HGPS cell (cell line): ENCODE results near the gene NPFFR2.

- RRBS: no CpG with 5 or more reads among the region's 3 CpGs
Measured at GRCh38 chr4:70982456-70983203, 10.8 kb upstream of the DCK start.

GRCh38 chr4:71186326-71186977 is 607 bp upstream of the SLC4A4 start:
- RRBS: under 1% methylated on average over 25 of the region's 56 CpGs

DNA sequence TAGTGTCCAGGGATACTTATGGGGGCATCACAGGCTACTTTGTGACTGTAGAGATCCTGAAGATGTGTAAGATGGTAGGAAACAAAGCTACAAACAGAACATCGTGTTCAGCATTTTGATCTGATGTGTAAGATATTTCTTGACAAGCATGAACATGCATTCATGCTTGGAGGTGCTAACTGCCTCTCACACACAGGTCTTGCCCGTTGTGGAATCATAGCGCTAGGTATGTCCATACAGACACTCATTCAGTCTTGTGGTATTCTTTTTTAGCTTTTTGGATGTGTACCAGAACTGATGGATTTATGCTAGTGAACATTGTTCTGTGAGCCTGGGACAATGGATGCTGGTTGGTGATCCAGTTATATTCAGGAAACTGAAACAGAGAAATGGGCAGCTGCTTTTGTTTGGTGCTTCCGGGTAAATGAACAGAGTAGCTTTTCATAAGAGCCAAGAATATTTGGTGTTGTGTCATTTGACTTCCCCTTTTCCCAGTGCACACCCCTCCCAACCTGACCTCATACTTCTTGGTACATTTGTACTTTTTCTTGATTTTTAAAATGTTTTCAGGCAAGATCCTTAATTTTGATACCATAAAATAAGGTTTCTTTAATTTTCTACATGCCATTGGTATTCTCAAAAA is 72.8 kb downstream of the SLC4A4 start:
- RRBS: no CpG with 5 or more reads among the region's 4 CpGs

DNA sequence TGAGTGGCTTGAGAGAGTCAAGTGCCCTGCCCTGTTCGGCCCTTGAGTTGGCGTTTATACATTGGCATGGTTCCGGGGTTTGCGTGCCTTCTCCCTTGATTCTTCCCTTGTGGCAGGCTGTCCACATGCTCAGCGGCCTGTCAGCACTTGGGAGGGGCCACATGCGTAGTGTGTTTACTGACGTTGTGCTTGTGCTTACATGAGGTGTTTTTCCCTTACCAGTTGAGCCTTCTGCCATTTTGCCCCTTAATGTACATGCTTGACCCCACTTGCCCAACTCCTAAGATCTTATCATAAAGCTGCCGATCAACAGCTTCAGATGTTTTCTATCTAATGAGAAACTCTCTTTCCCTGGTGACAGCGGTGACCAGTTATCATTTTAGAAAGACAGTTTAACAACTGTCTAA is 49.4 kb upstream of the GC start:
- RRBS: no CpG with 5 or more reads among the region's 9 CpGs

DNA sequence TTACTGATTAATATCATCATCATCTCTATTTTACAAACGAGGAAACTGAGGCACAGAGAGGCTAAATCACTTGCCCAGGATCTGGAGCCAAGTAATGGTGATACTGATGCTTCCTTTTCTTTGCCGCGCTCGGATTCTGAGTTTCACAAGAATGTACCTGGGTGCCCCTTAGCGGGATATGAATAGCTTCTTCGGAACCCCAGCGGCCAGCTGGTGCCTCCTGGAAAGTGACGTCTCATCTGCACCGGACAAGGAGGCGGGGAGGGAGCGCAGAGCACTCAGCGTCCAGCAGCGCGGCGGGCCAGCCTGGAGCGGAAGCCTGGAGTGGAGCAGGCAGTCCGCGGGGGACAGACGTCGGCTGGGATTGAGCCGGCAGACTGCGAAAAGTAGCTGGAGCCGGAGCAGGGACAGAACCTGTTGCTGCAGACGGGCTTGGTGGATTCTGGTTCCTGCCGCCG is at the start of gene NPFFR2:
NPFFR2 (plus strand) TSS at position 277 of the 458 bp plus-strand sequence.
- RRBS: 5% methylated on average over 7 of the region's 26 CpGs

DNA sequence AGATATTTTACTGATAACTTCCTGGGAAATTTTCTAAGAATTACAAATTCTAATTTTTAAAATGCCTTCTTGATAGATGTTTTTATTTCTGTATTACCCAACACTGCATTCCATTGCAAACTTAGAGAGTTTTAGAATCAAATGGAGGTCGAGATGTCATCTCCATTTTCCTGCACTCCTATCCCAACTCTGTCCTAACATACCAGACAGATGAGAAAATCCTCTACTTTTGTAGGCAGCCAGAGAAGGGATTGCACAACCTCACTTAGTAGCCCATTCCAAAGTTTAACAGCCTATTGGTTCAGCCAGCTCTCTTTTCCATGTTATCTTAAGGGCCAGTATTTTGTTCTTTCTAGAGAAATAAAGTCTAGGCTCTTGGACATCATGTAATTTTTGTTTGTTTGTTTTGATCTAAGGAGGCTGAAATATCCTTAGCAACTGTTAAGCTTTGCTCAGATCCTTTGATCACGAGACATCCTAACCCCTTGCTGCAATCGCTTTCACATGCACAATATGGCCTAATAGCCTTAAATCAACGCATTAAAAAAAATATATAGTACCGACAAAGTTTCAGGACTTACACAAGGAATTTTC is 173.0 kb downstream of the COX18 start:
- RRBS: no CpG with 5 or more reads among the region's 5 CpGs

DNA sequence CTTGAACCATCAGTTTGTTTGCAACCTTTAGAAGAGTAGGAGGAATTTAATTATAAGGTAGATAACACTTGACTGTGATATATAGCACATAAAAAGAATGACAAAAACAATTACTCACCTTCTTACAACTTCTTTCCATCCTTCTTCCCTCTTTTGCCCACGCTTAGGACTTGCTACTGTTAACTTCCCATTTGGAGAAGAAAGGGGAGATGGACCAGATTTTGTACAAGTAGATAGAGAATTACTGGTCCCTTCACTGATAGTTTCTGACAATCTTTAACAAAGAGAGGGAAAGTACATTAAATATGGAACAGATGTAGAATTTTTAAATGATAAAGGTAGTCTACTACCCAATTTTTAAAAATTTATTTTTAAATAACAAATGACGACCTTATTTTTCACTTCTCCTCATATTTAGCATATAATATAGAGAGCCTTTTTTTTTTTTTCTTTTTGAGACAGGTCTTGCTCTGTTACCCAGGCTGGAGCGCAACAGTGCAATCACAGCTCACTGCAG is 27.5 kb upstream of the COX18 start:
- RRBS: no CpG with 5 or more reads among the region's 3 CpGs

DNA sequence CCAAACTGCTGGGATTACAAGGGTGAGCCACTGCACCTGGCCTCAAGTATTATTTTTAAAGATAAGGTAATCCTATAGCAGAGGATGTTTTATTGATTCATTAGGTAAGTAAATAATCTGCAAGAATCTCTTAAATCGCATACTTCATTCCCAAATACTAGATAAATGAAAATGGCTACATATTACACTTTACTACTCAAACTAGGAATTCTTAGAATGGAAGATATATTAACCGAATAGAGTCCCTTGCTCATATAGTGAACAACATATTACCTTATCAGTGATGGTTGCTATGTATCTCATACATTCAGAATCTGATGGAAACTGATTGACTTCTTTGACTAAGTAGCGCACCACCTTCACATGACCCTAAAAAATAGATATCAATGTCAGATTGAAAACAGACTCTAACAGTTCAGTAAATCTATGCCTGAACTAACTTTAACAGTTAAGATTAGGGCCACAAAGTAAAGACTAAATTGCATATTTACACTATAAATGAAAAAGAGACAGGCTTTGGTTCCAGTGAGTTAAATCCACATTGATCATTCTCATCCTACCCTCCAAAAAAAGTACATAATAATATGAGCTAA is 46.1 kb upstream of the COX18 start:
- RRBS: no CpG with 5 or more reads among the region's 3 CpGs

DNA sequence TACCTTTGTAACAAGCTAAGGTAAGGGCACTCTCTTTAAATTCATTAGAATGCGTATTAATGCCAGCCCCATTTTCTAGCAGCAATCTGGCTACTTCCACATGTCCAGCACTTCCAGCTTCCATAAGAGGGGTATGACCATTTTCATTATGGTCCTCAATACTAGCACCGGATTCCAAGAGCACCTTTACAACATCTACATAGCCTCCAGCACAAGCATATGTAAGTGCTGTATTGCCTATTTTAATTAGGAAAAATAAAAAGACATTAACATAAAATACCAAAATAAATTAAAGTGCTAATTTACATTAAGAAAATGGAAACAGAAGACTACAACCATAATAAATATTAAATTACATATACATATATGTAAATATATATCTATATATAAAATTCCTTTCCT is 84.4 kb upstream of the COX18 start:
- RRBS: no CpG with 5 or more reads among the region's 2 CpGs

- RRBS: no CpG with 5 or more reads among the region's 4 CpGs
Measured at GRCh38 chr4:73192204-73193046, 66.2 kb downstream of the ANKRD17 start.

GRCh38 chr4:73214187-73215234 is 44.1 kb downstream of the ANKRD17 start:
- RRBS: no CpG with 5 or more reads among the region's 8 CpGs

DNA sequence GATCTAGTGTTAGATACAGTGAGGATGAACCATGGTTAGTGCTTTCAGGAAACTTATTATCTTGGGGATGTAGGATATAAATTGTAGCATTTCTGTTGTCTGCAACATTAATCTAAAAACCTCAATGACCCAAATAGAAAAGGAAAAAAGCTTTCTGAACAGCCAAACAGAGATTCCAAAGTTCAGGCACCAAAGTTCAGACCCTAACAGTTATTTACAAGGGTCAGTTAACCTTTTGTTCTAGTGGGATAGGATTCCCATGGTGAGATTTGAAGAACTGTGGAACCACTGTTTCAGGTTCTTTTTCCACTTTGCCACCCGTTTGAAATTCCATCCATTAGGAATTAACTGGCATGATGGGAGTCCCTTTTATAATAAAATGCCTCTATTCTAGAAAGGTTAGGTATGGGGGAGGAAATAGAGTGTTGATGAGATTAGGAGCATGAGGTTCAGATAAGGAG is 6.5 kb upstream of the ALB start:
- RRBS: no CpG with 5 or more reads among the region's 1 CpG

GRCh38 chr4:73413243-73413742 is 9.2 kb downstream of the ALB start:
- RRBS: no CpG with 5 or more reads among the region's 4 CpGs

GRCh38 chr4:73415794-73416518 is 11.9 kb downstream of the ALB start:
- RRBS: no CpG with 5 or more reads among the region's 4 CpGs

DNA sequence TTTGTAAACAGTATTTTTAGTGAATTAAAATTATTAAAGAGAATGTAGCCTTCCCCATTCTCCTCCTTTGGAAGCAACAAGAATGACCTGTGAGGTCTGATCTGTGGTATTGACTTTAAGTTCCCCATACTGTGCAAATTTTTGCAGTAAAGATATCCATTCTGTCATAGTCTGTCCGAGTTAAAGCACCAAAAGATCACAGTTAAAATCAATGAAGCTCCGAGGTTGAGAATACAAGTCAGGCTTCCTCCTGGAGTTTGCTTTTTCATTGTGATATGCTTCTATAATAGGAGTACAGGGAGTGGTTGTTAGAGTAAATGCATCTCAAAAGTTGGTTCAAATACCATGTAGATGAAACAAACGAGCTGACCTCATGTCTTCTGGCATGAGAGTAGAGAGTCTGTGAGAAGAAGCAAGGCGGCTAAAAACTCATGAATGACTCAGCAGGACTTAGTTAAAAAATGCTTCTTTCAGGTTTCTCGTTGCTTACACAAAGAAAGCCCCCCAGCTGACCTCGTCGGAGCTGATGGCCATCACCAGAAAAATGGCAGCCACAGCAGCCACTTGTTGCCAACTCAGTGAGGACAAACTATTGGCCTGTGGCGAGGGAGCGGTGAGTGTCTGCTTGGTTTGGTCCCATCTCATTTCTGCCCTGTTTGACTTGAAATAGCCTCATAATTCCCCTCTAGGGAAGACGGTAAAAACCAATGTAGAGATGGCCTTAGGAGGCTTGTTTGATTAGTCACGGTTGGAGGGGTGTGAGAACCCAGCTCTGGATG is 14.3 kb downstream of the AFP start:
- RRBS: no CpG with 5 or more reads among the region's 11 CpGs

GRCh38 chr4:73483908-73484398 is 2.4 kb downstream of the AFM start:
- RRBS: no CpG with 5 or more reads among the region's 1 CpG

DNA sequence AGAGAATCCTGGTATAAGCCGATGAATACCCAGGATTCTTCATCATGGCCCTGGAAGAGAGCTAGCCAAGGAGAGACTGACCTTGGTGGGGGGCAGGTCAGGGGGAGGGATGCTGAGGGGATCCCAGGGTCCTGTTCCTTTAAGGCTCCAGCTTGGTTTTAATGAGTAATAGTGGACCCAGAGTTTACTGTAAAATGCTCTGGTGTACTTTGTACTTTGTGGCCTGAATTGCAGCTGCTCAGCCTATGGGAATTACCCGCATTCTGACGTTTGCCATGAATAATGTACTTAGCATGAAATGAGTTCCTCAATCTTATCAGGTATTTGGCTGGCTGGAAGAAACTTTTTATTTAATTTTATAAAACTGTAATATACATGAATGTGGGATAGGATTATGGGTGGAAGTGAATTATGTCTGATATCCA is 16.8 kb downstream of the RASSF6 start:
- RRBS: no CpG with 5 or more reads among the region's 3 CpGs

GRCh38 chr4:73670188-73670480 is 49.9 kb upstream of the RASSF6 start:
- RRBS: no CpG with 5 or more reads among the region's 7 CpGs